ENCODE measurements around a stretch of chr17.

DNA sequence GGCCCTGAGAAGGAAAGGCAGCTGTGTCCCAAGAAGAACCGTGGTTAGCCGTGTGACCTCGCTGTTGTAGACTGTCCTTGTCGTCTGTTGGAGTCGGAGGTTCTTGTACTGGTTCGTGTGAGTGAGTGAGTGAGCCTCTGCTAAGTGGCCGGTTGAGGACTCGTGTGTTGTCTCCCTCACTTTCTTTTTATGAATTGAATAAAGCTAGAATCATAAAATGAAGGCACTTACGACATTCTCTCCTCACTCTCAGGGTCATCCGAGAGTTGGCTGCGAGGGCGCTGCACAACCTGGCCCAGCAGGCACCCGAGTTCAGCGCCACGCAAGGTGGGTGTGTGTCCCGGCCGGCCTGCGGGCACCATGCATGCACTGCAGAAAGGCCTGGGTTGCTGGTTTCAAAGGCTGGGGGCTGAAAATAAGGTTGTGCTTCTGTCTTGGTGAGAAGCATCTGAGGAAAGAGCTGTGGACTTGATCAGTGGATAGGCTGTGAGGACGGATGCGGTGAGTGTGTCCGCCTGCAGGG is 63.4 kb upstream of the ZNF750 start:
- PRO-cap: no peak

DNA sequence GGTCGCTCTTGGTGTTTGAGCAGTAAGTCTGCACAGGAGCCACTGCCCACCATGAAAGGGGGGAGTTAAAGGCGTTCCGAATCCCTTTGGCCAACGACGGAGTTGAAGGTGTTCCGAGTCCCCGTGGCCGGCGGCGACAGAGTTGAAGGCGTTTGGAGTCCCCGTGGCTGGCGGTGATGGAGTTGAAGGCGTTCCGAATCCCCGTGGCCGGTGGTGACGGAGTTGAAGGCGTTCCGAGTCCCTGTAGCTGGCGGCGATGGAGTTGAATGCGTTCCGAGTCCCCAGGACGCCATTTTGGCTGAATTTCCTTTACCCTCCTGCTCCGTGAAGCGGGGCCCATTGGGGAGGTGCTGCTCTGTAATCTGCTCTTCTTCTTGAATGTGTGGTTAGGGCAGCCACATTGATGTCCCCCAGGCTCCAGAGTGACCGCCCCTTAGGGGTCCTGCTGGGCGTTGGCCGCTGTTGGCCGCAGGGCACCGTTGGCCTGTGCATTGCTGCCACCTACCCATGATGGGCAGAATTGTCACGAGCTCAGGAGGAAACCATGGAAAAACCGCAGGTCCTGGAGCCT is 73.6 kb upstream of the ZNF750 start:
- PRO-cap: no peak

DNA sequence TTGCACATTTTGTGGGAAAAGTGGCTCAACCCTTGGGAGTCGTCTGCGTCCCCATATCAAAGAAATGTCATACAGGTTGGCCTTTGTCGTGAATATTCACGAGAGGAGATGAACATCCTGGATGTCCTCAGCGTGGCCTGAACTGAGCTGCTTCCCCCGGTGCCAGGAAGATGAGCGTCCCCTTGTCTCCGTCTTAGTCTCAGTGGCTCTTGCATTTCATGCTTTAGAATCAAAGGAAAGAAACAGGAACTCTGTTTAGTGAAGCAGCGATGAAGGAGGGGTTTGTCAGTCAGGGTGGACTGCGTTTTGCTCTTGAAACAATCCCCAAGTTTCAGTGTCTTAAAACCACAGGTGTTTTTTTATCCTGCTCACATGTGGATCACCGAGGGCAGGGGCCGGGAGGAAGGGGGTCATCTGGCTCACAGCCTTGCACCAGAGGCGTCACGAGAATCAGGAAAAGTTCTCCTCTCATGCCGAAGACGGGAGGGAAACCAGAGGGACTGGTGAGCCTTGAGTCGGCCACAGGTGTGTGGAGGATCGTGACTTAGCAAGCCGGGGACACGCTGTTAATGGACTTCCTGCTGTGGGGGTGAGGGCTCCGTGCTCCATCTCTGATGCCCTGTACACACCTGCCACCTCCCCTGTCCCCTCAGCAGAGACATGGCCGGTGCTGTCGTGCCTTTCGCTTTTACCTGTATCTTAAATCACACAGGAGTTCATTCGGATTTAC is 75.6 kb upstream of the ZNF750 start:
- PRO-cap: no peak

DNA sequence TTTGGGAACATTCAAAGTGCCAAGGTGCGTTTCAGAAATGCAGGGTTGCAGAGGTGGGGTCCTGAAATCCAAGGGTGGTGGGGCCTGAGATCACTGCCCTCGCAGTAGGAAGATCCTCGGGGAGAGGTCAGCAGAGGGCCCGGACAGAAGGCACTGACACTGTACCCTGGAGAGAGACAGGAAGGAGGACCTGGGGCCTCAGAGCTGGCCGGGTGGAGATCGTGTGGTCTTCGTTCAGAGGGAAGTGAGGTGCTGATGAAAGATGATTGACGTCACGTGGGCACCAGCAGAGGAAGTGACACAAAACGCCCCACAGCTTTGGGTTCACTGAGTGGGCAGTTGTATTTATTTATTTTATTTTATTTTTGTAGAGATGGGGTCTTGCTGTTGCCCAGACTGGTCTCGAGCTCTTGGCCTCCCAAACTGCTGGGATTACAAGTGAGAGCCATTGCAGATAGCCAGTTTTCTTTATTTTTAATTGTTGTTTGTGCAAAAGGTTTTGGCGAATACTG is 2.5 kb upstream of the B3GNTL1 start:
- PRO-cap: no peak

DNA sequence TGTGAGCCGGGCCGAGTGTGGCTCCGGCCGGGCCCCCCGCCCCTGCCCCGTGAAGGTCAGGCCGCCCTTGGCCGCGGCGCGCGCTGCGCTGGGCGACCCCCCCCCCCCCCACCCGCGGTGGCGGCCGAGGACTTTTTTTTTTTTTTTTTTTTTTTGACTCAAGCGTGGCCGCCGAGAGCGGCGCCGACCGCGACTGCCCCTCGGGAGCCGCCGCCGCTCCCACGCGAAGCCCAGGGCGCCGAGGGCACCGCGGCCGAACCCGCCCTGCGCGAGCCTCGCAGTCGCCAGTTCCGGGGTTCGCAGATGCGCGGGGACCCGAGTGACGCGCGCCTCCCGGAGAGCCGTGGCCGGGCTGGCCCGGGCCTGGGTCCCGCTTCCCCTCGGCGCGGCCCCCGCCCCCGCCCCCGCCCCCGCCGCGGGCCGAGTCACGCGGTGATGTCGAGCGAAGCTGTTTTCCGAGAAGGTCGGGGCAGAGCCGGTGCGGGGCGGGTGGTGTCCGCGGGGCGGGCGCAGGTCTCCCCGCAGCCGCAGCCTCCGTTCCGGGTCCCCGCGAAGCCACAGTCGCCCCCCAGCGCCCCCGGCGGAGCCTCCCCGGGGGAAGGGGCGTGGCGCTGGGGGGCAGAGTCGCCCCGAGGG is 1.2 kb downstream of the METRNL start:
- PRO-cap: bidirectional peak, plus-strand start at position 458 of the sequence, minus-strand start at position 292 of the sequence

DNA sequence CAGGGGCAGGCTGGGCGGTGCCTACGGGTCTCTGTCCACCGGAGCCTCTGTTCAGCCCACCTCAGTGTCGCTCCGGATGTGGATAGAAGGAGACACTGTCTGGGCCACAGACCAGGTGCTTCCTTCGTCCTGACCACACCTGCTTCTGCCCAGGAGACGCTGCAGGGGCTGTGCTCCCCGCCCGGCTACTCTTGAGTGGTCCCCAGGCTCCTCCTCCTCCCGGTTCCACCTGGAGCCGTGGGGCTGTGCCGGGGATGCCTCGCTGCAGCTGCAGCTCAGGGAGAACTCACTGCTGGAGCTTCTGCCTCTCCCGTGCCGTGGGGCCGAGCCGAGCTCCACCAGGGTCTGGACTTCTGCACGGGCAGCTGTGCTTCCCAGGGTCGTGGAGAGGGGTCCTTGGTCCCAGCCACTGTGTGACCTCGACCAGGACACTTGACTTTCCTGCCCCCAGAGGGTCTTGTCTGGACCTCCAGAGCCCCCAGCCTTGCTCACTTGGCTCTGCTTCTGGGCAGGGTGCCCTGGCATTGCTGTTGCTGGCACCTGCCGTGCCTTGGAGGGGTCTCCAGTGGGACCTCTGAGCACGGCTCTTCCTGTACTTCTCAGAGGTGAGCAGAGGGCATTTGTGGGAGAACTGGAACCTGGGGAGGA is 21.7 kb downstream of the METRNL start:
- PRO-cap: no peak

GRCh38 chr17:83106798-83107164 is 27.4 kb downstream of the METRNL start:
- PRO-cap: no peak

GRCh38 chr17:83161756-83162401 is 82.5 kb downstream of the METRNL start:
- PRO-cap: no peak